Measurements from ENCODE around the gene DUX4.

DNA sequence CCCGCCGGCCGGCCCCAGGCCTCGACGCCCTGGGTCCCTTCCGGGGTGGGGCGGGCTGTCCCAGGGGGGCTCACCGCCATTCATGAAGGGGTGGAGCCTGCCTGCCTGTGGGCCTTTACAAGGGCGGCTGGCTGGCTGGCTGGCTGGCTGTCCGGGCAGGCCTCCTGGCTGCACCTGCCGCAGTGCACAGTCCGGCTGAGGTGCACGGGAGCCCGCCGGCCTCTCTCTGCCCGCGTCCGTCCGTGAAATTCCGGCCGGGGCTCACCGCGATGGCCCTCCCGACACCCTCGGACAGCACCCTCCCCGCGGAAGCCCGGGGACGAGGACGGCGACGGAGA is at the start of gene DUX4:
DUX4 (plus strand) TSS at position 270 of the 338 bp plus-strand sequence.
- PRO-cap, 2 experiments: no peak in any of the 2 experiments